Ileum (tissue), 1 donor: ENCODE measurements around a stretch of chr2.

GRCh38 chr2:241036361-241037532 lies 38.3 kb downstream of the SNED1 start:
- PRO-cap = no peak

DNA sequence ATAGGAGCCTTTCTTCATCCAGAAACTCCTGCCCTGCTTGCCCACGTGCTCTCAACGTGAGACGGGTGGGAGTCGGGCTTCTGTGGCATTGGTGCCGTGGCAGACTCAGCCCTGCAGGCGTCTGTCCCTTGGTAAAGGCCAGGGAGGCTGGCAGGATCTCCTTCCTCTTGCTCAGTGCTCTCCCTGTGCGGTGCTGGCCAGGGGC lies 40.1 kb downstream of the SNED1 start:
- PRO-cap = no peak

GRCh38 chr2:241053299-241054404 lies 48.4 kb downstream of the MTERF4 start:
- PRO-cap = no peak

DNA sequence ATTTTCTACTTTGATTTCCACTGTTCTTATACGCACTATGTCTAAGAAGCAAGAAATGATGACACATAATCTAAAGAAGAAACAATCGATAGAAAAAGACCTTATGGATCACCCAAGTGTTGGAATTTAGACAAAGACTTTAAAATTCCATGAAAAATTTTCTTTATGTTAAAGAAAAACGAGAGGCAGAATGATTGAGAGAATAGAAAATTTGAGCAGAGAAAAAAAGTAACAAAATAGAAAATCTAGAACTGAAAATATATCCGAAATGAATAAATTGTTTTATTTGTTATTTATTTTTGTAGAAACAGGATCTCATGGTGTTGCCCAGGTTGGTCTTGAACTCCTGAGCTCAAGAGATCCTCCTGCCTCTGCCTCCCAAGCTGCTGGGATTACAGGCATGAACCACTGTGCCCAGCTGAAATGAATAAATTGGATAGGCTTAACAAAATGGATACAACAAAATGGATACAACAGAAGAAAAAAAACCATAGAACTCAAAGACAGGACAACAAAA lies 46.0 kb downstream of the MTERF4 start:
- PRO-cap = no peak

DNA sequence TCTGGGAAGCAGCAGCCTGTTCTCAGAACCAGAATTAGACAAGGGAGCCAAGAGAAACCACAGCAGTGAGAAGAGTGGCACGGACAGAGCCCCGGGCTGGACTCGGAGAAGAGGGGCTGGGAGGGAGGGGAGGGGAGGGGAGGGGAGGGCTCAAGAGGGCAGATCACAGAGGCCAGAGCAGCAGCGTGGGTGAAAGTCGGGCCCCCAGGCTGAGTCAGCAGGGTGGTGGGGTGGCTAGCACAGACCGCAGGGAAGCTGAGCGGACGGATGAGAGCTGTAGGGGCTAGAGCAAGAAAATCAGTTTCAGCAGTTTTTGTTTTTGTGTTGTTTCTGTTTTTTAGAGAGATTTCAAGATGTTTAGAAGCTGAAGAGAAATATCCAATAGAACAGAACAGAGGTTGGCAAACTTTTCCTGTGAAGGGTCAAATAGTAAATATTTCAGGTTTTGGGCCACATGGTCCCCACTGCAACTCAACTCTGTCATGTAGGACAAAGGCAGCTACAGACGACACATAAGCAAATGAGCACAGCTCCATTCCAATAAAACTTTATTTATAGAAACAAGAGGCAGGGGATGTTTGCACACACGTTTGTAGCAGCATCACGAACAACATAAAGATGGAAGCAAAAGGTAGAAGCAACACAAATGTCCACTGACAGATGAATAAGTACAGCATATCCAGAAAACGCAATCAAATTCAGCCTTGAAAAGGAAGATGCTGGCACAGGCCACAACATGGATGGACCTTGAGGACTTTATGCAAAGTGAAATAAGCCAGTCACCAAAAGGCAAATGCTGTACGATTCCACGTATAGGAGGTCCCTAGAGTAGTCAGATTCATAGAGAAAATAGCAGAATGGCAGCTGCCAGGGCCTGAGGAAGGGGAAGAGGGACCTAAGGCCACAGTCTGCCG lies 7.6 kb upstream of the MTERF4 start:
- PRO-cap = no peak

GRCh38 chr2:241114693-241115604 lies 12.9 kb upstream of the MTERF4 start:
- PRO-cap = no peak

GRCh38 chr2:241161981-241162341 lies 11.7 kb downstream of the PPP1R7 start:
- PRO-cap = no peak

DNA sequence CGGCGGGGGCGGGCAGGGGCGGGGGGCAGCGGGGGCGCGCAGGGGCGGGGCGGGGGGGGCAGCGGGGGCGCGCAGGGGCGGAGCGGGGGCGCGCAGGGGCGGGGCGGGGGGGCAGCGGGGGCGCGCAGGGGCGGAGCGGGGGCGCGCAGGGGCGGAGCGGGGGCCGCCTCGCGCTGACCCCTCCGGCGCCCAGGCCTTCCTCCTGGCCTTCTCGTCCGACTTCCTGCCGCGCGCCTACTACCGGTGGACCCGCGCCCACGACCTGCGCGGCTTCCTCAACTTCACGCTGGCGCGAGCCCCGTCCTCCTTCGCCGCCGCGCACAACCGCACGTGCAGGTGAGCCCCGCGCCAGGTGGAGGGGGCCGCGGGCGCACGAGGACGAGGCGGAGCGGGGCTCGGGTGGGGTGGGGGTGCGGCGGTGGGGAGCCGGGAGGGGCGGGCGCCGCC lies 29.6 kb downstream of the ANO7 start:
- PRO-cap = no peak

DNA sequence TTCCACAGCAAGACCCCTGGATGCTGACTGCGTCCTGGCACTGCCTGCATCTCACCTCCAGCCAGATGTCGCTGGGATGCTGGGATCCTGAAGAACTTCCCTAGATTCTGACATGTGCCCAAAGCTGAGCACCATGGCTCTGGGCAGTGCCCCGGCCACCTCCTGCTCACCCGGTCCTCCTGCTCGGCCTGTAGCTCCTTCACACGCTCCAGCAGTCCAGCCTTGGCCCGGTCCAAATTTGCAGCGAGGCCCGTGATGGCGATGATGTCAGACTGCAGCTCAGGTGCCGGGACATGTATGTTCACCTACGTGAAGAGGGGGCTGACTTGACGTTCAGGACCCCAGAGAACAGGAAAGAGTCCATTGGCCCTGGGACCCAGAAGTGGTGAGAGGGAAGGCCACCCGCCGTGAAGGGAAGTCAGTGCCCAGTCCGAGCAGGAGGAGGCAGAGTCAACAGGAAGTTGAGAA lies 46.5 kb downstream of the ANO7 start:
- PRO-cap = no peak

DNA sequence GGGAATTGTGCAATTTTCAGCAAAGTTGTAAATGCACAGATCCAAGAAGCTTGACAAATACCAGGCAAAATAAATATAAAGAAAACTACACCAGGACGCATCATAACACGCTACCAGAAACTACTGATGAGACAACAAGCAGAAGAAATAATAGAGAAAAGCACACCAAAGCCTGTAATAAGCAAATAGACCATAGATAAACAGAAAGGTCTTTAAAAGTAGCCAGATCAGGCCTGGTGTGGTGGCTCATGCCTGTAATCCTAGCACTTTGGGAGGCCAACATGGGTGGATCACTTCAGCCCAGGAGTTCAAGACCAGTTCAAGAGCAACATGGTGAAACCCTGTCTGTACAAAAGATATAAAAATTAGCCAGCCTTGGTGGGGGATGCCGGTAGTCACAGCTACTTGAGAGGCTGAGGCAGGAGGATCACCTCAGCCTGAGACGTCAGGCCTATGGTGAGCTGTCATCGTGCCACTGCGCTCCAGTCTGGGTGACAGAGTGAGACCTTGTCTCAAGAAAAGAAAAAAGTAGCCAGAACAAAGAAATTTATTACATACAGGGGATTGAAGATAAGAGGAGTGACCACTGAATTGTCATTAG lies 11.9 kb downstream of the SEPTIN2 start:
- PRO-cap = no peak

DNA sequence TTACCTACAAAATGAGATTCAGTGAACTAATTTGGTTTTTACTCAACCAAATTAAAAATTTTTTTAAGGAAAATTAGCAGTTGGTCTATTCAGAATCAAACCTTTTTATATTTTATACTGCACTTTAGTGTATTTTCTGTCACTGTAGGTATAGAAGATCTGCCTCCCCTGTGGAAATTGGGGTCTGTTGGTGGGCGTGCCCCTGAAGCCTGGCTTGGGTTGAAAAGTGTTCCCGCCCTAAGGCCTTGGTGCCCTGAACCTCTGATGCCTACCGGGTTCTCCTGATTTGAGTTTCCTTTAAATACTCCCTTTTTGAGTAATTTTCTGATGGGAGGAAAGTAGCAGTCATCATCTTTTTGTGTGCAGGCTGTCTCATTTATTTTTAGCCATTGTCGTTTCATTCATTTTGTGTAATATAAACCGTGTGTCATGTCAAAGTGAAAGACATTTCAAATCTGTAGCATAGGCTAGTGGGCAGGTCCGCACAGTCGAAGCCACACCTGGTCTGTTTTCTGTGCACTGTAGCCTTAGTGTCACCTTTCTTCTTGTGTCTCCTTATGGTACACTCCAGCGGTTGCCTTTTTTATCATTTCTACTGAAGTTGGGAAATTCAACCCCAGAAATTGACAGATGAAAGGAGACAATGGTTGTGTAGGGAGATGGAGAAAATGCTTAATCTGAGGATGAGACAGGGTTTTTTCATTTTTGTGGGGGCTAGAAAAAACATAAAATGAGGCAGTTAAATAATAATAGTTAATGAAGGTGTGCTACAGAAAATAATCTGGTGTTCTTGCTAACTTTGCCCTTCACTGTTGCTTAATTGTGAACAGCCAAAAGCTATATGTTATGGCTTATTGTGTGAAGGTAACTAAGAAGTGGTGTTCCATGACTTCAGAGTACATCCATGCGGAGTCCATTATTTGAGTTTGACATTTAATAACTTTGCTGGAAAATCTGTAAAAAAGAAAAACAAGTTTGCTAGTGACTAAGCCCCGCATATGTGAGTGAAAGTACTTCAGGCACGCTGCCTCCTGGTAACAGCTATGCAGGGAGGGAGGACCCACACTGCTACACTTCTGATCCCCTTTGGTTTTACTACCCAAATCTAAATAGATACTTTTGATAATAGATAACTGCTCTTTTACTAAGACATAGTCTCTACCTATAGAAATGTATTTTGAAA lies 2.9 kb upstream of the FARP2 start:
- PRO-cap = no peak

DNA sequence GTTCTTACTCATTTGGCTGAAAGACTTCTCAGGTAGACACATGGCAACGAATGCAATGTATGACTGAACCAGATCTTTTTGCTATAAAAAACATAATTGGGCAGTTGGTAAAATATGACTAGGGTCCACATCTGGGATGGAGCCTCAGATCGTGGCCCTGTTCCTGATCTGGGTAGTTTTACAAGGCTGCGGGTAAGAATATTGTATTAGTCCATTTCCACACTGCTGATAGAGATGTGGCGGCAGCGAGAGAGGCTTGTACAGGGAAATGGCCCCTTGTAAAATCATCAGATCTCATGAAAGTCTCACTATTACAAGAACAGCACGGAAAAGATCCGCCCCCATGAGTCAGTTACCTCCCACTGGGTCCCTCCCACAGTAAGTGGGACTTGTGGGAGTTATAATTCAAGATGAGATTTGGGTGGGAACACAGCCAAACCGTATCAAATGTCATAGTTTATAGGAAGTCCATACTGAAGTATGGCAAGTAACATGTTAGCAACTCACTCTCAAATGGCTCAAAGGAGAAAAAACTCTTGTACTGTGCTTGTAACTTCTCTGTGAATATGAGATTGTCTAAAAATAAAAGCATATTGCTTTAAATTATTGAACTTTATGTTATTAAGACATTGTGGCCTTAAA lies 56.0 kb downstream of the FARP2 start:
- PRO-cap = no peak

DNA sequence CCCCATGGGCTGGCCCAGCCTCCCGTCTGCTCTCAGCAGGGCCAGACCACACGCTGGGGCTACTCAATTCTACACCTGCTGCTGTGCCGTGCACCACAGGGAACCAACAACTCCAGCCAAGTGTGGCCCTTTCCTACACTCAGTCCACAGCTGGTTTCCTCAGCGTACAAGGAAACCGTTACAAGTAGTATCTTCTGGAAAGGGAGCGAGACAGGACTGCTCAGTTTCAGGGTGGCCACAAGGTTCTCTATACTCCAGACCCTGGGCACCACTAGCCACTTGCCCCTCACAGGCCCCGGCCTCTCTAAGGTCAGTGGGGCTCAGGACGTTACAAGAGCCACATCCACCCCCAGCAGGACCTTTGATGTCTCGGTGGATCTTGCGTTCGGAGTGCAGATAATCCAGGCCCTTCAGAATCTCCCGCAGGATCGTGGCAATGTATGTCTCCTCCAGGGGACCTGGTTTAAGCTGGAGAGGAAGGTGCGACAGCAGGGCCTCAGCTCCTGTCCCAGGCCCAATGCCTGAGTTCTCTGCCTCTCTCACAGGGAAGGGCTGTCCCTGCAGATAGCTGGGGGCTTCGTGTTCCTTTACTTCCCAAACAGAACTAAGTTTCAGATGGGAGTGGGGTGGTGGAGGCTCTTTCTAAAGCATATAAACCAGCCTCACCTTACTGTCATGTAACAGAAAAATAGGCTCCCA lies 8.4 kb downstream of the STK25 start:
- PRO-cap = no peak

DNA sequence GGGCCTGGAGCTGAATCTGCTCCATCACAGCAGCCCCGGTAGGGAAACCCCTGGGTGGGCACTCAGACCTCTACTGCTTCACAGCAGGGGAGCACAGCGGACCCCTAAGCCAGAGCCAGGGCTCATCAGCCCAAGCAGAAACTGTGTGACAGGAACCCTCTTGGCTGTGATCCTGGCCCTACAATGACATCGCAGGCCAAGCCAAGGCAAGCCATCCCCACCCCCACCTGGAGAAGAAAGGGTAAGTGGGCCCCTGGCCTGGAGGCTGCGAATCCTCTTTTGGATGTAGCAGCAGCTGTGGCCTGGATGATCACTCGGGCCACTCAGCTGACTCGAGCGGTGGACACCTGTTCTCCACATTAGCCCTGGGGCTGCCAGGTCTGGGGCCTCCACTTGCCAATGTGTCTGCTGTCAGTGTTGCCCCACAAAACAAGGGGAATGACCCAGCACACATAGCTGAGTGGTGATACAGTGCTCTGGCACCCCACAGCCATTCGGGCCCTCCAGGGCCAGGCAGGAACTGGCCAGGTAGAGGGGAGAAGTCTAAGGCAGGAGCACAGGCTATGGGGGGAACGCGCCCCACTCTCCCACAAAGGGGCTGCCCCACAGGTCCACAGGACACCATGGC lies 2.7 kb downstream of the STK25 start:
- PRO-cap = no peak

DNA sequence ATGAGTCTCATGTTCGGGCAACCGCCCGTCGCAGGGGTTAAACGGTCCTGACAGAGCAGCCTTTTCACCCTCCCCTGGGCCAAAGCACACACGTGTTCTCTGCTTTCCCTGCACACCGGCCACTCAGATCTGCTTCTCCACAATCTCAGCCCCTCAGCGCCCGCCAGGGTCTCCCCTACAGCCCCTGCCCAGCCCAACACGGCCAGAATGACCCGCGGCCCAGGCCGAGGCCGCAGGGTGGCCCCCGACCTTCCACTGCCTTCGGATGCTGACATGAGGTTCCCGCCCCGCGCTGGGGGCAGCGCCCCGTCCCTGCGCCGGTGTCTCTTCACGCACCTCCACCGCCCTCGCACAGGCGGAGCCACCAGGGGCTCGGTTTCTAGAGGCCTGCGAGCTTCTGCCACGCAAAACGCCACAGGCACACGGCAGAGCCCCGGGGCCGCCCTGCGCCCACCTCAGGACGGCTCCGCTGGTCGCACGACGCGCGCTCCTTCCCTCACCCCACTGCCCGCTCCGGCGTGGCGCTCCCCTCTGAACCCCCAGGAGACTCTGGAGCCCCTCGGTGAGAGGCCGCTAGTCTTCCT lies 888 bp downstream of the STK25 start:
- PRO-cap = no peak

- PRO-cap = no peak
Observed at GRCh38 chr2:241547217-241547766, 11.3 kb upstream of the BOK start.

DNA sequence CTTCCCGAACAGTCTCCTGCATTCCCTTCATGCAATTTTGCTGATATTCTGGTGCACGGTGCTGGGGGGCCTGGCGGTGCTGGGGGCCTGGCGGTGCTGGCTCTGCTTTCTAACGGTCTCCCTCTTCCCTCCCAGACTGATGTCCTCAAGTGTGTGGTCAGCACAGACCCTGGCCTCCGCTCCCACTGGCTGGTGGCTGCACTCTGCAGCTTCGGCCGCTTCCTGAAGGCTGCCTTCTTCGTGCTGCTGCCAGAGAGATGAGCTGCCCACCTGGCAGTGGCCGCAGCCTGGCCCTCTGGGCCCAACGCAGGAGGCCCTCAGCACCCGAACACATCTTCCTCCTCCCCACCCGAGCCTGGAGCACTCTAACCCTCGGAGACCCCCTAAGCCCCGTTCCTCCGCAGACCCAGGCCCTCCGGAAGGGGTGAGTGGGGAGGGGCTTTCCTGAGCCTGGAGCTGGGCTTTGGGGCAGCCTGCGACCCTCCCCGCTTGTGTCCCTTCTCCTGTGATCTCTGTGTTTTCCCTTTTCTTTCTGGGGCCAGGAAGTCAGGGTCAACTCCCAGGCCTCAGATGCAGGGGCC lies 13.7 kb downstream of the BOK start:
- PRO-cap = no peak

DNA sequence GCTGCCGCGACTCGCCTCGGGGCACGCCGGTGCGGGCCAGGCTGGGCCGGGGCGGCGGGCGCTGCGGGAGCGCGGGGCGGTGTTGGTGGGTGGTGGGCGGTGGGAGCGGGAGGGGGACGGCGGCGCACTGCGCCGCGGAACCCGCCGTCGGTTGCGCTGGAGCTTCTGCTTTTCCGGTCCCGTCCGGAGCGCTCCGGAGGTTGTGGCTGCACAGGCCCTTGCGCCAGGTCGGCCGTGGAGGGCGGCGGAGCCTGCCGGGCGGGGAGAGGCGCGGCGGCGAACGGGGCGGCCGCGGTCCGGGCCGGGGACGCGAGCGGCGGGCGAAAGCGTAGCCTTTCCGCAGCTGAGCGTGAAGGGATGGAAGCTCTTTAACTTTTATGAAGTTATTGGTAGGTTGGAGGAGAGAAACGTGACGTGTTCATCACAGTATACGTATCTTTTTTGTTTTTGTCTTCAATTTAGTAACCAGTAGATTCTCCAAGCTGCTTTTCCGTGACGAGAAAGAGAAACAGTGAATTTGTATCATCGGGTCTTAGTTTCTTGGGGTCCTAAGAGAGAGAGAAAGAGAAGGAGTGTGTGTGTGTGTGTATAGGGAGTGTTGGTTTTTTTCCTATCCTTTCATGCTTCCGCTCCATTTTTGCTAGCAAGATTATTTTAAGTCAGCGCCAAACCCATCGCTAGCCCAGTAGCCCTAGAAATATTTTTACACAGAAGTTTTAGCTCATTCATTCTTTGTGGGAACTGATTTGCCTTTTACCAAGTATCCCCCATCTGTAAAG lies 495 bp downstream of the ATG4B start:
- PRO-cap = no peak

DNA sequence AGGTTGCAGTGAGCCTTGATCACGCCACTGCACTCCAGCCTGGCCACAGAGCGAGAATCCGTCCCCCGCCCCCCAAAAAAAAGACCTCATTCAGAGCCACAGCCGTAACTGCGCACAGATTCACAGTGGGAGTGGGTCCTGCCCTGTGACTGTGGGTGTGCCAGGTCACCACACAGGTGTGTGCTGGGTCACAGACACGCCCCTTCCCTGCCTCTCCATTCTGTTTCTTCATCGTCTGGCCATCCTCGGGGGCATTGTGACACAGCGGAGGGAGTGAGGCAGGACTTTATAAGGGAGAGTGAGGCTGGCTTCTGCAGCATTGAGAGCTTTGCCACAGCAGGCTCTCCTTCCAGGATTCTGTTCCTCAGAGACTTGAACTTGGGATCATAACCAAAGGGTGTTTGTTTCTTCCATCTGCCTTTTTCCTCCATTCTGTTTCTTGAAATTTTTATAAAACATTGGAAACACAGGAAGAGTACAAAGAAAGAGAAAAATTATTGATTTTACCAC lies 22.7 kb downstream of the ATG4B start:
- PRO-cap = no peak

DNA sequence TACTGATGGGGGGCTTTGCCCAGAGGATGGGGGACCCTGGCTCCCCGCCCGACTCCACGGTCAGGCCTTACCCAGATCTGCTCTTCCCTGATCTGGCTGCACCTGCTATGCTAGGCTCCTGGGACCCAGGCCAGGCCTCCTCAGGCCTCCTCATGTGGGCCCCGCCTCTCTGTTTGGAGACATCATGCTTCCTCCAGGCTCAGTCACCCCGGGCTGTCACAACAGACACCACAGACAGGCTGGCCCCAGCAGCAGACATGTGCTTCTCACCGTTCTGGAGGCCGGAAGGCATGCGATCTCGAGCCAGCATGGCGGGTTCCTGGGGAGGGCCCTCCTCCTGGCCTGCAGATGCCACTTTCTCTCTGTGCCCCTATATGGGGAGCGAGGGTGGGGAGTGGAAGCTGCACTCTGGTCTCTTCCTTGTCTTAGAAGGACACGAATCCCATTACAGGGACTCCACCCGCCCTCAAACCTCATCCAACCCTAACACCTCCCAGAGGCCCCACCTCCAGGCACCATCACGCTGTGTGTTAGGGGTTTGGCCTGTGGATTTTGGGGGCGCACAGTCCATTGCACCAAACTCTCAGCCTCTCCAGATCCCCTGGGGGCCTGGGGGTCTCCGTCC lies 10.8 kb upstream of the NEU4 start:
- PRO-cap = no peak